Penis (tissue), 1 donor: ENCODE measurements around the genes TASP1 and BFSP1.

DNA sequence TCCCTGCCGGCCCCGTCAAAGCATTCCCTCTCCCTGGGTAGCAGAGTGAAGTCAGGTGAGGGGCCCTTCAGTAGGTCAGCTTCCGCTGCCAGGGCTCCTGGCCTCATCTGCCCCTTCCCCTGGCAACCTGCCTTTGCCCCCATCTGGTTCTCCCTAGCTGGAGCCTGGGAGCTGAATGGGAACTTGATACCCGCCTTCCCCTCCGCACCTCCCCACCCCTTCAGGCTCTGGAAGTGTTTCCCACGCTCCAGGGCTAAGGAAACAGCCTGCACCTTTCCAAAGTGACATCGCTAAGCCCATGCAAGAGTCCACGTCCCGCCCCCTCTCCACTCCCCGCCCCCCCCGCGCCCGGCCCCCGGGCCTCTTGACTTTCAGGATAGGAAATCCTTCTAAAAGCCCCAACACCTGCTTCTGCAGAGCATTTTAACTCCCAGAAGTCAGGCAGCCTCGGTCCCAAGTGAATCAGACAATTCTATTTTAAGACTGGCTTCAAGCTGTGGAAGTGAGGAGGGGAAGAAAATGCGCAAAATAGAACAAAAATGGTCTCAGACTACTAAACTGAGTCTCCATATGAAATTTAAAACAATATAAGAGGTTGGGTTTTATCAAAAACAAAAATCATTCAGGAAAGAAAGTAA is 53.4 kb downstream of the ISM1 start:
- PRO-cap: no peak

- PRO-cap: no peak
These were observed 177.7 kb downstream of the TASP1 start for GRCh38 chr20:13460781-13461640.

DNA sequence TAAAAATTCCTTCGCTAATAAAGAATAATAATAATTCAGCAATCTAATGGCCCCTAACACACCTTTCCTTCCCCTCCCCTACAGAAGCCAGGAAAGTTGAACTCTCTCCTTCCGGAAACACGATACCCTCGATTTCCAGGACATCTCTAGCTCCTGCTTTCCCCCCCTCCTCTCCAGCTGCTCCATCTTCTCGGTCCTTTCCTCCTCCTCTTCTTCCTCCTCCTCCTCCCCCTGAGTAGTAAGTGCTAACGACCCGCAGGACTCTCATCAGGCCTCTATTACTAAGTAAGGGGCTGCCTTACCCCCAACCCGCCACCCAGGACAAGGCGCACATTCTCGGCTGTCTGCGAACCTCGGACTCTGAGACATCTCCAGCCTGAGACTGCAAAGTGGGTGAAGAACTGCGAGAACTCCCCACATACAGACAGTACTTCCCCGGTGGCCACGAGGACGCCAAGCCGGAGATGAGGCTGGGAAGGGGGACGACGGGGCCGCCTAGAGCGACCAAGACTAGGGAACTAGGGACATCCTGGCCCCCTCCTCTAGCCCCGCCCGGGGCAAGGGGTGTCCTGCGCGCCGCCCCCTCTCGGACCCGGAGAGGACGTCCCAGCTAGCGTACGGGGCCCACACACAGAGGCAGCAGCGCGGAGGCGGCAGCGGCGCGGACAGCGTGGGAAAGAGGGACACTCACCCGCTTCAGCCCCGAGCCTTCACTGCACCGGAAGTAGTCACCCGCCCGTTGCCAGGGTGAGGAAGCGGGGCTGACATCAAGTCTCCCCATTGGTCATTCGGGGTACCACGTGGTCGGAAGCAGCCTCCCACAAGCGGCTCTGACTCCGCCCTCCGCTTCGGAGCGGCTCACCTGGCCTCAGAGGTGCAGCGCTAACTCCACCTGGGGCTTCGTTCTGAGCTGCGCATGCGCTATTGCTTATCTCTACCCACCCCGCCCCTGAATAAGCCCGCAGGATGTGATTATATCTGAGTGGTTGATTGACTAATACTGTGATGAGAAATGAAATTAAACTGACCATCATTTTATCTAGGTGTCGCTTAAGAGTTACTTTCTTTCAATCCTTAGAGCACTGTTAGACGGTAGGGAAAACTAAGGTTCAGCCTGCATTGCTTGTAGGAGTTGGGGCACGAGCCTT is at the start of gene TASP1:
Gene TASP1 (minus strand): TSS at position 730 of the 1,148 bp plus-strand sequence.
- PRO-cap: unidirectional peak, plus-strand start at position 456 of the sequence; bidirectional peak, plus-strand start at position 836 of the sequence, minus-strand start at position 715 of the sequence

GRCh38 chr20:13800821-13801209 is 16.0 kb downstream of the NDUFAF5 start:
- PRO-cap: no peak

DNA sequence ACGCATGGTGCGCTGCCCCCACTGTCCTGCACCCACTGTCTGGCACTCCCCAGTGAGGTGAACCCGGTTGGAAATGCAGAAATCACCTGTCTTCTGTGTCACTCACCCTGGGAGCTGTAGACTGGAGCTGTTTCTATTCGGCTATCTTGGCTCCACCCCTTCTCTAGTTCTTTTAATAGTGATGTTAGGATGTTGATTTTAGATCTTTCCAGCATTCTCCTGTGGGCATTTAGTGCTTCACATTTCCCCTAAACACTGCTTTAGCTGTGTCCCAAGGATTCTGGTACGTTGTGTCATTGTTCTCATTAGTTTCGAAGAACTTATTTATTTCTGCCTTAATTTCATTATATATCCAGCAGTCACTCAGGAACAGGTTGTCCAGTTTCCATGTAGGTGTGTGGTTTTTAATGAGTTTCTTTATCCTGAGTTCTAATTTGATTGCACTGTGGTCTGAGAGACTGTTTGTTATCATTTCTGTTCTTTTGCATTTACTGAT is 130.2 kb upstream of the FLRT3 start:
- PRO-cap: no peak

DNA sequence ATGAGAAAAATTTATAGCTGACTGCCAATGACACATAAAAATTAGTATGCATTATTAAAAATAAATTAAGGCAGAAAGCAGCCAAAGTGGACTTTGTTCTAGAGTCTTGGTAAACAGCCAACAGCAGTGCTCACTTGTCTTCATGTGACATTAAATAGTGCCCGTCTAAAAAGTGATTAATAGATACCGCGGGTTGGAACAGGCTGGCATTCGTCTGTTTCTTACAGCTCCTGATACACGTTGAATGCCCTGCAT is 374.8 kb upstream of the FLRT3 start:
- PRO-cap: no peak

GRCh38 chr20:15937268-15937663 is 636.0 kb downstream of the KIF16B start:
- PRO-cap: no peak

GRCh38 chr20:15976275-15976699 is 597.0 kb downstream of the KIF16B start:
- PRO-cap: no peak

- PRO-cap: no peak
These were observed 289.3 kb downstream of the KIF16B start for GRCh38 chr20:16283785-16284546.

DNA sequence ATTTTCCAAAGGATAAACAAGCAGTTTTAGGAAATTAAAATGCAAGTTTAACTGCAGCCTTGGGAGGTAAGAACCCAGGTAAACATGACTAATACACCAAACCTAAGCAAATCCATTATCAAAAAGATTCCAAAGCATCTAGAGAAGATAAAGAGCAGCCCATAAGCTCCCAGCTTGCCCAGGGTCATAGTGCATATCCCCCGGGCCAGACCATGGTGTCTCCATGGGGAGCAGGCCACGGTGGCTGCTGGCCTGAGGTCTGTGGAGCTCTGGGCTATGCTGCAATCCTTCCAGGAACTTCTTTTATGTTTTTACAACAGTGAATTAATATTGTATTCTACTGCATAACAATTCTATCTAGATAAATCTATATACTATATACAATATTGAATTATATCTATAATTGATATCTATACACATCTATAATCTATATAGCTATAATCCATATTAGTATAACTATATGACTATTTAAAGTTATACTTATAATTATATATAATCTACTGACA is 278.2 kb downstream of the KIF16B start:
- PRO-cap: no peak

DNA sequence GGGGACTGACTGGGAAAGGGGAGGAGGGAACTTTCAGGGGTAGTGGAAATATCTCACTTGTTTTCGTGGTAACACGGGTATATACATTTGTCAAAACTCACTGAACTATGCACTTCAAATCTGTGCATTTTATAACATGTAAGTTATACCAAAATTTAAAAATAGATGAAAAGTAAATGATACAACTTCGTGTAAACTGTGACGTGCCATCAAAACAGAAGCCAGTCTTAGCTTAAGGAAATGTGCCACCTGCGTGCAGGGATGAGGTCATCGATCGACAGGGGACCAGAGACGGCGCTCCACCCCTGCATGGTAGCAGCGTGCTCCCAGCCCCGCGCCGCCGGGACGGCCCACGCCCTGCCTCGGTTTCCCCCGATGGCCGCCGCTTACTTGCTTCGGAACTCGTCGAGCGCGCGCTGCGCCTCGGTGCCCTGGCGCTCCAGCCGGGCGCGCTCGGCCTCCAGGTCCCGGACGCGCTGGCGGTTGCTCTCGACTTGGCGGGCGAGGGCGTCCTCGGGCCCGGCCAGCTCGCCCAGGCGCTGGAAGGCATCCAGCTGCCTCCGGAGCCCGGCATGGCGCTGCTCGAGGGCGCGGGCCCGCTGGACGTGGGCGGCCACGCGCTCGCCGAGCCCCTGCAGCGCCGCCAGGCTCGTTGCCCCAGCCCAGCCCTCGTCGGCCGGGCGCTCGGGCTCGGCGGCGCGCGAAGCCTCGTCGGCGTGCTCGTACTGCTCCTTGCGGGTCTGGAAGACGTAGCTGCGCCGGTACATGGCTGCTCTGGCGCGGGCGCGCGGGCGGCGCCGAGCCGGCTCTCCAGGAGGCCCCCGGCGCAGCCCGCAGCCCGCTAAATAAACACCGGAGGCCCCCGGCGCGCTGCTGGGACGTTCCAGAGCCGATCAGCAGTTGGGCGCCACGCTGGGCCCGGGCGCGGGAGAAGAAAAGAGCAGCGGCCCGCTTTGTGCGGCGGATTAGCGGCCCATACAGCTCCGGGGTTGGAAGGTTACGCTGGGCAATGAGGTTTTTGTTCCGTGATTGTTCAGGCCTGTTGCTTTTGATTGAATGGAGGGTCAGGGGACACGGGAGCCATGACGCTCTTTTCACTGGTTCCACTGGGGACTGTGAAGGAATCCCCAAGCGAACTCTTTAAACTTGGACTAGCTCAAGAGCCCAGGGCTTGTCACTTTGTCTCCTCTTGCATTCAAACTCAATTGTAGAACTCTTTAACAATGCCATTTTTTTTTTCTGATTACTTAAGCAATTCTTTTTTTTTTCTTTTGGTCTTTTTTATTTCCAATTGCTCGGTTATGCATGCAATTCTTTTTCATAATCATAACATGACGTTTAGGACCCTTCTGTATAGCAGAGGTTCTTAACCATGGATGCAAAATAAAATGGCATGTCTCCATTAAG is at the start of gene BFSP1:
Gene BFSP1 (minus strand): TSS at position 817 of the 1,407 bp plus-strand sequence.
- PRO-cap: unidirectional peak, plus-strand start at position 288 of the sequence

GRCh38 chr20:17565136-17565563 is 4.7 kb upstream of the DSTN start:
- PRO-cap: no peak

DNA sequence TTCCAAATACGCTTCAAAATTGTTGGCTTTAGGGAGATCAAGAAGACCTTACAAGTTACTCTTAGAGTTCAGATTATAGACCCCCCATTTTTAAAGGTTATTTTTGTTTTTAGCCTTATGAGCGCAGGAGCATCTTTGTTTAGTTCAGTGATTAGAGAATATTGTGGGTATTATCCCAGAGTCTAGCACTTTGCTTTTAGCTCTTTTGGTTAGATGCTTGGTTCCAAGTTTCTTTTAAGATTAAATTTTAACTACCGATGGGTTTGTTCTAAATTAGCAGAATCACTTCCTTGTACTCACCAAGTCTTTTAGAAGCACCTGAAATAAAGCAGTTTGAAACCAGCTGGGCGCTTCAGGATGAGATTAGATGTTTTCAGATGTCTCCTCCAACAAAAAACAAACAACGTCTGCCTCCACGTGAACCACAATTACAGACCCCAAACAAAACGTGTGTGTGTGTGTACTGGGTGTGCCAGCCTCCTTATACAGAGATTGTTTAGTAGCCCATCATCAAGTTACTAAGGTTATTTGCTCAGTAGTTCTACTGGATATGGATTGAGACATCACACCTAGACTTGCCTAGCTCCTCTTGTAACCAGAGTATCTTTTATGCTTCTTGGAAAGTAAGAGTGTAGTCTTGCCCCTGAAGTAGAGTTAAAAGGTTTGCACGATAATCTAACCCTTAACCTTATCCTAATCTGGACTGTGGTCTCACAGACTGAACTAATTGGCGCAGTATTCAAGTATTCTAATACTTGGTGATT is 2.2 kb downstream of the DSTN start:
- PRO-cap: no peak

- PRO-cap: no peak
These were observed 20.3 kb downstream of the DSTN start for GRCh38 chr20:17590070-17590753.

DNA sequence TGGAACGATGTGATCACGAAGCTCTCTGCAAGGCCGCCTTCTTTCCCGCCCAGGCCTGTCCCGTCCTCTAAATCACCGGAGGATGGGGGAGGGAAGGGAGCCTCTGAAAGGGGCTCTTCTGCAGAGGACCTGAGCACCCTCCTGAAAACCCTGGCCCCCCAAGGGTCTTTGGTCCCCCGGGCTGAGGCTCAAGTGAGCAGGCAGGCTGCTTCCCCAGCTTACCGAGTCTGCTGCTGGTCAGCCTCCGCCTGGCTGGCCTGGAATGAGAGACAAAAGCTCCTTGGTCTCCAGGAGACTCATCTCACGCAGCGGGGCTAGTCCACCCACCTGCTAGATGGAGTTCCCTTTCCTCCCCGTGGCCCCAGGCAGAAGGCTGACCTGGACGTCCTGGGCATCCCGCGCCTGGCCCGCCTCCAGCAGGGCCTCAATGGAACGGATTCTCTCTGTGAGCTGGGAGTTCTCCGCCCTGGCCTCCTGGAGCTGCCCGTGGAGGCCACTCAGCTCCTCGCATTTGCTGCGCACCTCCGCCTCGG is 54.9 kb downstream of the RRBP1 start:
- PRO-cap: no peak

DNA sequence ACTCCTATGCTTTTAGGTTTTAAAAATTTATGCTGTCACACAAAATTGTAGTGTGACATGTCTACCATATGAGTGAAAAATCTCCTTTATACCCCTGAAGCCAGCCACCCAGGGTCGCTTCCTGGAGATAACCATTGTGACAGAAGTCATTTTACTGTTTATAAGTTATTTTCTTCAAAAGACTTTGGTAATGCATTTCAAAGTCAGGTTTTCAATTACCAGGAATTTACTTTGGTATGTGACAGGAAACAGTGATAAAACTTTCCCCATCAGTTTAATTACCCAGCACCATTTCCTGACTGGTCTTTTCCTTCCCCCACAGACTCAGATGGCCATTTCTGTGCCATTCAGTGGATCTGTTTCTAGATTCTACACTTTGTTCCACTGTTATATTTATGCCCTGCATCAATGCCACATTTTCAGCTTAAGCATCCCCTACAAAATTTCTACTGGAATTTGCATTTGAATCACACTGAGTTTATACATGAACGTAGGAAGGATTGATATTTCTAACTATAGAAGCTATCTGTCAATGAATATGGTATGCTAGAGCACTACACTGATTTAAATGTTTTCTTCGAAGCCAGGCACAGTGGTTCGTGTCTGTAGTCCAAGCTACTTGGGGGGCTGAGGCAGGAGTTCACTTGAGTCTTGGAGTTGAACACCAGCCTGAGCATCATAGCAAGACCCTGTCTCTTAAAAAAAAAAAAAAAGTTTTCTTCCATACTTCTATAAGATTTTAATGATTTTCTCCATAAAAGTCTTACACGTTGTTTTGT is 16.2 kb downstream of the RRBP1 start:
- PRO-cap: no peak

- PRO-cap: no peak
These were observed 107.1 kb downstream of the BANF2 start for GRCh38 chr20:17806541-17807520.

DNA sequence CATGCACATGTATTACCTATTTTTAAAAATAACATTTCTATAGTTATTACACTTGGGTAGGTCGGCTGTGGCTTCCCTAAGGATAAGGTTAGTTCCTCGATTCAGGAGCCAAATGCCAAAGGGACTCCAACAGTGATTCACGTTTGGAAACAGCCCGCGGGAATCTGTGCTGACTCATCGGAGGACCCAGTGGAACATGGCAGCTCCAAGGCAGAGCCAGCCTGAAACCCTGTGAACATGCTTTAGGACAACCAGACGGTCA is 133.4 kb downstream of the SNX5 start:
- PRO-cap: no peak

GRCh38 chr20:17855912-17856459 is 112.6 kb downstream of the SNX5 start:
- PRO-cap: no peak

- PRO-cap: no peak
These were observed 90.0 kb downstream of the SNX5 start for GRCh38 chr20:17878451-17879139.